Spinal cord (tissue), 3 donors: ENCODE measurements around the gene OR1G1.

DNA sequence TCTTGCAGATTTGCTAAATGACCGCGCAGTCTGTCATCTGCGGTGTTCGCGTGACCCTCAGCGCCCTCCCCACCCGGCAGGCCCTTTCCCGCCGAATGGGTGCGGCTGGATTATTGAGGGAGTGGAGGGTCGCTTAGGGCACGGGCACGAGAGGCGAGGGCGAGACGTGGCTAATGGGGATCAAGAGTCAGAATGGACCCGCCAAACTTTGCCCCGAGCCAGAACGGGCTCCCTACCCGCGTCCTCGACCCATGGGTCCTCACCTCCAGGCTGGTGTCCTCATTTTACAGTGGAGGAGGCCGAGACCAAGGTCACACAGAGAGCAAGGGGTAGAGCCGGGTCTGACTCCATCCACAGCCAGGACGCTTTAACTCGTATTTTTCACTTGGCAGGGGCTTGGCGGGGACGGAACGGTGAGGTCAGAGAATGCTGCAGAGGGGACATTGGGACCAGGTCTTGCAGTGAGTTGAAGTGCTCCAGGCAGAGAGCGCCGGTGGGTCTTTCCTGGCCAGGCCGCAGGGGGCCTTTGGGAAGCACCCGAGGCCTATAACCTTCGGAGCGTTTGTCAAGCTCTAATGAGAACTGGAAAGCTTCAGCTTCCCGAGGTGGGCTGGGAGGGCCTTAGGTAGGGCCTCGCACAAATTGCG, 649 bp upstream of the CLUH start:
- PRO-cap: no peak
- RAMPAGE, long total RNA: no peak

DNA sequence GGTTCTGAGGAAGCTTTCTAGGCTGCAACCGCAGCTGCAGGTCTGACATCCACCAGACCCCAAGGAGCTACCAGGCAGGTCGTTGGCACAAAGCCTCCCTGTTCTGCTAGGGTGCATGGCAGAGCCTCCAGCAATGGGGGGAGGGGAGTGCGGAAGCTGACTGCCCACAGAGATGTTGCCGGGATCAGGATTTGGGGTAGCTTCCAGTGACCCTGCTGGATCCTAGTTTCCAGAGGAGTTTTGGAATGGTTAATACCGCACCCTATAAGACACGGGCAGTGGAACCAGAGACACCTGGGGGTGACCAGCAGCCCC, 58.5 kb downstream of the RAP1GAP2 start:
- PRO-cap: no peak
- RAMPAGE, long total RNA: no peak

DNA sequence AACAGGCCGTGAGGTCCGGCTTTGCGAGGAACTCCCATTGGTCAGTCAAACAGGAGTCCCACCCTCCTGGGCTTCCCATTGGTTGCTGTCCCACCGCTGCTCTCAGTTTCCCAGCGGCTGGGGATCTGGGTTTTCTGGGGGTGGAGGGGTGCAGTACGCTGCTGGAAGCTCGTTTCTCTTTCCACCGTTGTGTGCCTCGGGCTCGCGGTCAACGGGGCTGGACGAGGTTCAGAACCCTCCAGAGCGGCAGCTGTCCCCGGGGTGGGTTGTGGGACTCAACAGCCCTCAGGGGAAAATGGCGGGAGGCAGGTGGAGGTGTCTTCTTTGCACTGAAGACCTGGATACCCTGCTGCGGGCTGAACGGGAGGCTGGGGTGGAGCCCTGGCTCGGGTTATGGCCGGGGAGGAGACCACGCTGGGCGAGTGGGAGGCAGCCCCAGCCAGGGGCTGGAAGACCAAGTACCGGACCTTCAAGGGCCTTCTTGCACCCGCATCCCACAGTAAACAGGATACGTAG, 14.3 kb downstream of the OR1D5 start:
- PRO-cap: no peak
- RAMPAGE, long total RNA: no peak

DNA sequence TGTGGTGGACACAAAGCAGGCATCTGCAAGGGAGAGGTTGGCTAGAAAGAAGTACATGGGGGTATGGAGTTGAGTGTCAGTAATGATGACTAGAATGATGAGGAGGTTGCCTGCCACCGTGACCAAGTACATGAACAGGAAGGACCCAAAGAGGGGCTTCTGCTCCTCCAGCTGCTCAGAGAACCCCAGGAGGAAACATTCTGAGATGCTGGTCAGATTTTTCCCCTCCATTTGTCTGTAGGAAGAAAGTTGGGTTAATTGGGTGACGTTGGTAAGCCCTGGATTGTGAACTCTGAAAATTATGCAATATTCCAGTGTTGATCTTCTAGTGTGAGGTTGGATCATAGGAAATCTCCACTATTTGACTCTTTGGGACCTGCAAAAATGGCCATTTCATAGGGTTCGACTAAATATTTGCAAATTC, at the start of gene OR1G1:
Gene OR1G1 (minus strand): TSS at position 231 of the 424 bp plus-strand sequence.
- PRO-cap: no peak
- RAMPAGE, long total RNA: no peak

GRCh38 chr17:3546715-3547113, 10.9 kb downstream of the TRPV3 start:
- PRO-cap: no peak
- RAMPAGE, long total RNA: no peak

DNA sequence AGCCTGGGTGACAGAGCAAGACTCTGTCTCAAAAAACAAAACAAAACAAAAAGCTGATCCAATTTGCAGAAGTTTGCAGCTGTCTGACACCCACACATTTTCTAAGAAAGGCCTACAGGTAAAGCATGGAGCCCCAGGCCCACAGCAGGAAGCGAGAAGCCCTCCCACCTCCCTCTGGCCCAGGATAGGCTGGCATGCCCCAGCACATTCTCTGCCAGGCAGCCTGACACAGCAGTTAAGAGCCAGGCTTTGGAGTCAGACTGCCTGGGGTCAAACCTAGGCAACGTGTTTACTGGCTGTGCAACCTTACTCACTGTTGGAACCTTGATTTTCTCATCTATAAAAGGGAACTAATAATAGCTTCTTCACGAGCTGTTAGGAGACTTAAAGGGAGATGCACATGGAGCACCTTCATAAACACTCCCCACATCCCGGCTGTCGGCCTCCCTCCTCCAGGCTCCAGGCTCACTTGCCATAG, 5.3 kb upstream of the TRPV3 start:
- PRO-cap: no peak
- RAMPAGE, long total RNA: no peak

DNA sequence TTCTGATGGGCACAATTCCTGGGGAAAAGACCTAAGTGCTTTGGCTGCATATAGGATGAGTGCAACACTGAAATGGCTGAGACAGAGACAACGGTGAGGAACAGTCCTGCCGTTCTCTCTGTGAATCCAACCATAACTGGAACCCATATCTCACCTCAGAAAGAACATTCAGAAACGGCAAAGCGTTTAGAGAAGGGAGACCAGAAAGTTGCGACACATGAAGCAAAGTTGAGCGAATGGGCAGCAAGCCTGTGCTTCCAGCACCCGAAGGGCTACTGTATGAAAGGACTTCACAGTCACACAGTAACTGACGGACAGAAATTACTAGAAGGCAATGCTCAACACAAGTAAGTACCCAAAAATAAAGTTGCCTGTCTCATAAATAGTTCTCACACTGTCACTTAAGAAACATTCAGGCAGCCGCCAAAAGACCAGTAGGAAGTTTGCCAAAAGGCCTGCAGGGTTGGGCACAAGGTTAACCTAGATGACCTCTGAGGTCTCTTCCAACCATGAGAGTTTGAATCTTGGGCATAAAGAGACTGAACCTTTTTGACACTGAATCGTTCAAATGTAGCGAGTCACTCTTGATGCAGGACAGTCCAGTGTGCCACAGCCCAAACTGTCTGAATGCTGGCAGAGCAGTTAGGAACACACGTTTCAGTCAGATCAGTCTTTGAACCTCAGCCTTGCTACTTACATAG, 10.6 kb downstream of the NCBP3 start:
- PRO-cap: no peak
- RAMPAGE, long total RNA: no peak

- PRO-cap: no peak
- RAMPAGE, long total RNA: no peak
Measured at GRCh38 chr17:3838105-3838641, 7.9 kb downstream of the NCBP3 start.

DNA sequence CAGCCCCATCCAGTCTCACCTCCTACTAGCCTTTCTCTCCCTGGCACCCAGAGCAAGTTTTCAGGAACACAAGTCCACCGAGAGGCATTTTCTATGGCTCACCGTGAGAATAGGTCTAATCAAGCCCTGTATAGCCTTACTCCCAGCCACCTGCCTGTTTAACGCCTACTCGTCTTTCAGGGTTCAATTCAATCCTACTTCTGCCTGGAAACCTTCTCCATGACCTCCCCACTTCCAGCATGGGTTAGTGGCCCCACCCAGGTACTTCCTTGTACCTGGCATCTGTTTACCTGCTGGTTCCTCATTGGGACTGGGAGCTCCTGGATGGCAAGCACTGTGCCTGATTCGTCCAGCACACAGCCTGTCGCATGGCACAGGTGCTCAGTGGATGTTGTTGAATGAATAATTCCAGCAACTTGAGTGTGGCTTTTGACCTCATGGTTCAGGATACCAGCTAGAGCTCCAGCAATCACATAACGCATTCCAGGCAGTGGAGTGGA, 1.1 kb upstream of the CAMKK1 start:
- PRO-cap: no peak
- RAMPAGE, long total RNA: no peak

- PRO-cap: no peak
- RAMPAGE, long total RNA: no peak
Measured at GRCh38 chr17:3900334-3900941, 7.6 kb upstream of the CAMKK1 start.

GRCh38 chr17:3911032-3911884, 5.0 kb downstream of the P2RX1 start:
- PRO-cap: no peak
- RAMPAGE, long total RNA: no peak

DNA sequence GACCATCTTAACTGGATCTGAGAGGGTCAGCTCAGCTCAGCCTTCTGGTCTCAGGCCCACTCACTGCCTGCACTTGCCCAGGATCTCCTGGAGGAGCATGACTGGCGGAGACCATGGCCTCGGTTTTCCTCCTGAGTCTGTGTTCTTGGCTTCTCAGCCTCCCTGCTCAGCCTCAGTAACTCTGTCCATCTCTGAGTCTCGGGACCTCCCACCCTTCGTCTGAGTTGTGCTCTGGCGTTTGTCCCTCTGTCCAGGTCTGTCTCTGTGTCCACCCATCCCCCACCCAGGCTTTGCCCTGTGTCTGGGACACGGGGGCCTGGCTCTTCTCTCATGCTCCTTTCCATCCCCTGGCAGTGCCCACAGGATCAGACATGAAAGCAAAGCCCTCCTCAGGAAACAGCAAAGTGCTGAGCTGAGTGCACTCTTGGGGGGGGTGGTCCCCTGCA, 2.8 kb downstream of the P2RX1 start:
- PRO-cap: no peak
- RAMPAGE, long total RNA: no peak

DNA sequence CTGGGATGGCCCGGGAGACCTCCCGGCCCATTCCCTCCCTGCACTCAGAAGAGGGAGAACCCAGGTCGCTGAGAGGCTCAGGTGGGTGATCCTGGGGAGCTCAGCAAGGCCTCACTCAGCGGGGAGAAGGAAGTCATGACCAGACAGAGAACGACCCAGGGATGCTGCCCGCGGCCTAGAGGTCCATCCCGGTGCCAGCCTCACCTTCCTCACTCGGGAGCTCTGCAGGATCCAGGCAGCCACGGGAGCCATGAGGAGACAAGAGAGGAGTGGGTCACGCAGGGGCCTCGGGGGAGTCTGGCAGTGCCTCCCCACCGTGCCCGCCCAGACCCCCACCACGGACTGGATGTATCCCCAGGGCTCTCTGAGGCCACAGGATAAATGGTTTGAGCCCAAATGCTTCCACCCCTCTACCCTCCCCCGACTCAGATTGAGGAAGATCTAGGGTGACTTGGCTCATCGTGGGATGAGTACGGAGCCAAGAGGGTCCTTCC, 10.7 kb downstream of the ATP2A3 start:
- PRO-cap: no peak
- RAMPAGE, long total RNA: no peak

GRCh38 chr17:3960010-3960458, 4.2 kb downstream of the ATP2A3 start:
- PRO-cap: no peak
- RAMPAGE, long total RNA: no peak

DNA sequence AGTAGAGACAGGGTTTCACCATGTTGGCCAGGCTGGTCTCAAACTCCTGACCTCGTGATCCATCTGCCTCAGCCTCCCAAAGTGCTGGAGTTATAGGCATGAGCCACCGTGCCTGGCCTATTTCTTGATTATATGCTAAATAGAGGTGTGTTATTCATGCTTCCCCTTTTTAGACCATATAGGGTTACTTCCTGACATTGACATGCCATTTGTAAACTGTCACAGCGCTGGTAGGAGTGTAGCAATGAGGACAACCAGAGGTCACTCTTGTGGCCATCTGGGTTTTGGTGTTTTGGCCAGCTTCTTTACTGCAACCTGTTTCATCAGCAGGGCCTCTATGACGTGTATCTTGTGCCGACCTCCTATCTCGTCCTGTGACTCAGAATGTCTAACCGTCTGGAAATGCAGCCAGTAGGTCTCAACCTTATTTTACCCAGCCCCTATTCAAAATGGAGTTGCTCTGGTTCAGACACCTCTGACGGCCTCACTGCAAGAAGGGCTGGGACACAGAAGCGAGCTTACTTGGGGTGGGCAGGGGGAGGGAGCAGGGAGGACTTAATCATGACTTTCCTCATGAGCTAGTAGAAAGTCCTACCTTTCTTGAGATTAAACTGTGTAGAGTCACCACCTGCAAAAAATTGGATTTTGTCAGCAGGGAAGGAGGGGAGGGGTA, 38.1 kb upstream of the ATP2A3 start:
- PRO-cap: no peak
- RAMPAGE, long total RNA: no peak

DNA sequence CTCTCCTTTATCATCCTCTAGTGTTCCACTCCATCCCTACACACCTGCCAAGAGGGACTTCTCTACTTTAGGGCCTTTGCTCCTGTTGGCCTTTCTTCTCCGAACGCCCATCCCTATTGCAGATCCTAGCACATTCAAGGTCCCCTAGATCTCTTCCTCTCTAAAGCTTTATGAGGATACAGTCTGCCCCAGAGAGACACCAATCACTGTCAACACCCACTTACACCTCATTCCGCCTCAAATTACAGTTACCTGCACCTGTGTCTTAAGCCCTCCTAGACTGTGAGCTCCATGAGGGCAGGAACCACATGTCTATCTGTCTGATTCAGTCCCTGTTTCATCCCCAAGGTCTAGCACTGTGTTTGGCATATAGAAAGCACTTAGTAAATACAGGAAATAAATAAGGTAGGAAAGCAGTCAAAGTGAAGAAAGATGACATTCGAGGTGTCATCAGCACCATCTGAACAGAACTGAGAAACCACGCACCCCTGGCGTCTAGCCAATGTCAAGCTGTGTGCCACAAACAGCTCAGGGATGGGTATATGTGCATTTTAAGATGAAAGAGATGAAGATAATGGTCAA, 79.5 kb upstream of the ATP2A3 start:
- PRO-cap: no peak
- RAMPAGE, long total RNA: no peak

DNA sequence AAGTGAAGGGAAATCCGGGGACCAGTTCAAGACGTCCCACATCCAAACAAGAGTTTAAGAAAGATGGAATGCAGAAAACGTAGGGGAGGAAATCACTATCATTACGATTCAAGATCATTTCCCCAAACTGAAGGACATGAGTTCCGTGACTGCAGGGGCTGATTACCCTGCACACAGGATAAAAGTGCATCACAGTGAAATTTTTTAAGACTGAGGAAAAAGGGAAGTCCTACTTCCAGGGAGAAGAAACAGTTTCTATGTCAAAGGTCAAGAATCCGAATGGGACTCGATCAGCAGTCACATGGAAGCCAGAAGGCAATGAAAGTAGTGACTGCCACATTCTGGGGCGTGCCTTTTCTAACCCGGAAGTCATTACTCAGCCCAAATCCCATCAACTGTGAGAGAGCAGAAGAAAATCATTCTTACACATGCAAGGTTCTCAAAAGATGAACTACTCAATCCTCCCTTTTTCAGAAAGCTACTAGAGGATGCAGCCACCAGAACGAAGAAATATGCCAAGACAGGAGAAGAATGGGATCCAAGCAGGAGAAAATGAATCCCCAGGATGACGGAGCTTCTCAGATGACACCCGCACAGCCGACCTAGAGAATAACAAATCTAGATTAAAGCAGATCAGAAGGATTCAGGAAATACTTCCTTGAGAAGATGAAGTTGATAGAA, 12.0 kb downstream of the ZZEF1 start:
- PRO-cap: no peak
- RAMPAGE, long total RNA: no peak

GRCh38 chr17:4140038-4140914, 2.6 kb downstream of the ZZEF1 start:
- PRO-cap: no peak
- RAMPAGE, long total RNA: no peak

DNA sequence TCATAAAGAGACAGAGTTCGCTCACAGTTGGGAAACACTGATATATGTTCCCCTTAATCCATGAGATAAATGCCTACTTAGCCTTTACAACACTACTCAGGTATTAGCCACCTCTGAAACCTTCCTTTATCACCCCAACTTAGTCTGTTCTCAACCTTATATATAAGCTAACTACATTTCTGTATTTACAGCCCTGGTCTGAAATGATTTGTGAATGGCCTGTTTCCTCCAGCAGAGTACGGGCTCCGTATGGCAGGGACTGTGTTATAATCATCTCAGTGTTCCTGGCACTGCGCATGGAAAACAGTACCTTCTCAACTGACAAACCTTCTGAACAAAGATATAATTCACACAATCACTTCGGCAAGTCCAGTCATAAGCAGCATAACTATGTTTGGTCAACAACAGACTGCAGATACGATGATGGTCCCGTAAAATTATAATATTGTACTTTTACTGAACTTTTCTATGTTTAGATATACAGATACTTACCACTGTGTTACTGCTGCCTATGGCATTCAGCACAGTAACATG, 30.2 kb downstream of the ANKFY1 start:
- PRO-cap: no peak
- RAMPAGE, long total RNA: no peak

DNA sequence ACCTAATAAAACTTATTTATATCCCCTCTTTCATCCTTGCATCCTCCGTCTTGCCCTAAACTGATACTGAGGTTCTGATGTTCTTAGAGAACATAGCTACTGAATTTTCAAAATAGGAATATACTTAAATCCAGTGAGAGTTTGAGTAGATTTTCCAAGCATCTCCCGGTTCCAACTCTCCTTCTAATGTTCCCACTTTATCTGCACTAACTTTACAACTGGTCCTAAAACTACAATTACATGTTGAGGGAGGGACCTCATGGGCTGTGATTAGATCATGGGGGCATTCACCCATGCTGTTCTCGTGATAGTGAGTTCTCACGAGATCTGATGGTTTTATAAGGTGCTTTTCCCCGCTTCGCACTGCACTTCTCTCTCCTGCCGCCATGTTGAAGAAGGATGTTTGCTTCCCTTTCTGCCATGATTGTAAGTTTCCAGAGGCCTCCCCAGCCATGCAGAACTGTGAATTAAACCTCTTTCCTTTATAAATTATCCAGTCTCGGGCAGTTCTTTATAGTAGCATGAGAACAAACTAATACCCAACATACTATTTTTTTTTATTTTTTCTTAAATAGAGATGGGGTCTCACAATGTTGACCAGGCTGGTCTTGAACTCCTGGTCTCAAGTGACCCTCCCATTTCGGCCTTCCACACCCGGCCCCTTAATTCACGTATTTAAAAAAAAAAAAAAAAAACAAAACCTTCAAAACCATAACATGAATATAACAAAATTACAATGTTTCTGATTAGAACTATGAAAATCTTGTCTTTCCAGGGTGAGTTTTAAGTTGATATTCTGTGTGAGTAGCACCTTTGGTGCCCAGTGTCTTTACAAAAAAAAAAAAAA, 26.0 kb downstream of the UBE2G1 start:
- PRO-cap: no peak
- RAMPAGE, long total RNA: no peak